Heart left ventricle (tissue), 7 donors: ENCODE measurements around the genes RRP15, IARS2 and HLX.

DNA sequence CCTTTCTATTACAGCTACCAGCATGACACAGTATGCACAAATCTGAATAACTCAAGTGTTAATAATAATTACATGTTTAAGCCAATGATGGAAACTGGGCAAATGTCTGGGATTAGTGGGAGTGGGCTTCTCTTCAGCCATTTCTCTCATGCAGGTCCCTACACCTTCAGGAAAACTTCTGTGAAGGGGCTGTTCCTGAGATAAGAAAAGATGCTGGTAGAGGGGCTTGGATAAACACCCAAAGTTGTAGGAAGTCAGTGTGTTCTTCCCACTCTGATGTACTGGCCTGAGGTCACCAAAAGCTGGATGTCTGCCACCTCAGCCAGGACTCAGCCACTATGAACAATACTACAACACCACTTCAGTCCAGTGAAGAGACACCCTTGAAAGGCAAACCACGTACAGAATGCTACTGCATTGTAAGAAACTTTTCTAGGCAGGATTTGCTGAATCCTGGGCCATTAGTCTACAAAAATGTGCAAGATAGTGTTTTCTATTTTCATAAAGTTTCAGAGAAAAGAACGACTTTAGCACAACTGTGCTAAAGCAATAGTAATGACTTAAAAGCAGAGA lies 2.5 kb downstream of the PTPN14 start:
- PRO-cap, 6 experiments: peak in 6 of 6 experiments; most common plus-strand start position 369 of the sequence (in 6); most common minus-strand start position 283 of the sequence (in 1)
- RAMPAGE, long total RNA, 2 experiments: no peak in any of the 2 experiments
- RRBS: no CpG with 5 or more reads among the region's 2 CpGs

DNA sequence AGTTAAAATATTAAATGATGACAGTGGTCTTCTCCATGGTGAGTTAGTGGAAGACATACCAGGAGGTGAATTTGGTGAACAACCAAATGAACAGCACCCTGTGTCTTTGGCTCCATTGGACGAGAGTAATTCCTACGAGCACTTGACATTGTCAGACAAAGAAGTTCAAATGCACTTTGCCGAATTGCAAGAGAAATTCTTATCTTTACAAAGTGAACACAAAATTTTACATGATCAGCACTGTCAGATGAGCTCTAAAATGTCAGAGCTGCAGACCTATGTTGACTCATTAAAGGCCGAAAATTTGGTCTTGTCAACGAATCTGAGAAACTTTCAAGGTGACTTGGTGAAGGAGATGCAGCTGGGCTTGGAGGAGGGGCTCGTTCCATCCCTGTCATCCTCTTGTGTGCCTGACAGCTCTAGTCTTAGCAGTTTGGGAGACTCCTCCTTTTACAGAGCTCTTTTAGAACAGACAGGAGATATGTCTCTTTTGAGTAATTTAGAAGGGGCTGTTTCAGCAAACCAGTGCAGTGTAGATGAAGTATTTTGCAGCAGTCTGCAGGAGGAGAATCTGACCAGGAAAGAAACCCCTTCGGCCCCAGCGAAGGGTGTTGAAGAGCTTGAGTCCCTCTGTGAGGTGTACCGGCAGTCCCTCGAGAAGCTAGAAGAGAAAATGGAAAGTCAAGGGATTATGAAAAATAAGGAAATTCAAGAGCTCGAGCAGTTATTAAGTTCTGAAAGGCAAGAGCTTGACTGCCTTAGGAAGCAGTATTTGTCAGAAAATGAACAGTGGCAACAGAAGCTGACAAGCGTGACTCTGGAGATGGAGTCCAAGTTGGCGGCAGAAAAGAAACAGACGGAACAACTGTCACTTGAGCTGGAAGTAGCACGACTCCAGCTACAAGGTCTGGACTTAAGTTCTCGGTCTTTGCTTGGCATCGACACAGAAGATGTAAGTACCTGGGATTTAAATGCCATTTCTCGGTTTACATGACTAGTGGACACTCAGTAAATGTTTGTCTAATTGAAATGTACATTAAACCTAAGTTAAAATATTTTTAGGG lies 39.7 kb downstream of the CENPF start:
- PRO-cap, 6 experiments: no peak in any of the 6 experiments
- RAMPAGE, long total RNA, 2 experiments: no peak in any of the 2 experiments
- RRBS: no CpG with 5 or more reads among the region's 18 CpGs

DNA sequence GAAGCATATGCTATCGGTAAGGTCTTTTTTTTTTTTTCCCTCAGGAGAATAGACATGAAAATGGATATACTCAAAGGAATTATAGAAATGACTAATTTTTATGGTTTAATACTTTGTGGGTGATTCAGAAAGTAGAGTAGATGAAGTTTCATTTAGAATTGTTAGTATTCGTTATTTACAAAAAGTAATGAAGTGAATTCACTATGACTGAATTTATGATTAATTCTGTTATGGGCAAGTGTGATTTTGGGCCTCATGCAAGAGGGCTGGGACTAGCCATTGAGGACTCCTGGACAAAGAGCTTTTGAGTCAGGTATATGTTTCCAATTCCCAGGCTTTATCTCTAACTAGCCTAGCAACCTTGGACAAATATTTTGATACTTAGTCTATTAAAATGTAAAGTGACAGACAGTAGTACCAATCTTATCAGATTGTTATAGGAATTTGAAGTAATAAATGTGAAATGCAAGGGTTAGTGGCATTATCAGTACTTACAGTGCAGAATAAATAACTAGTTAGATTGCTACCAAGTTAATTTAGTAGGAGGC lies 3.2 kb downstream of the KCTD3 start:
- PRO-cap, 6 experiments: no peak in any of the 6 experiments
- RAMPAGE, long total RNA, 2 experiments: no peak in any of the 2 experiments
- RRBS: no CpG with 5 or more reads among the region's 2 CpGs

DNA sequence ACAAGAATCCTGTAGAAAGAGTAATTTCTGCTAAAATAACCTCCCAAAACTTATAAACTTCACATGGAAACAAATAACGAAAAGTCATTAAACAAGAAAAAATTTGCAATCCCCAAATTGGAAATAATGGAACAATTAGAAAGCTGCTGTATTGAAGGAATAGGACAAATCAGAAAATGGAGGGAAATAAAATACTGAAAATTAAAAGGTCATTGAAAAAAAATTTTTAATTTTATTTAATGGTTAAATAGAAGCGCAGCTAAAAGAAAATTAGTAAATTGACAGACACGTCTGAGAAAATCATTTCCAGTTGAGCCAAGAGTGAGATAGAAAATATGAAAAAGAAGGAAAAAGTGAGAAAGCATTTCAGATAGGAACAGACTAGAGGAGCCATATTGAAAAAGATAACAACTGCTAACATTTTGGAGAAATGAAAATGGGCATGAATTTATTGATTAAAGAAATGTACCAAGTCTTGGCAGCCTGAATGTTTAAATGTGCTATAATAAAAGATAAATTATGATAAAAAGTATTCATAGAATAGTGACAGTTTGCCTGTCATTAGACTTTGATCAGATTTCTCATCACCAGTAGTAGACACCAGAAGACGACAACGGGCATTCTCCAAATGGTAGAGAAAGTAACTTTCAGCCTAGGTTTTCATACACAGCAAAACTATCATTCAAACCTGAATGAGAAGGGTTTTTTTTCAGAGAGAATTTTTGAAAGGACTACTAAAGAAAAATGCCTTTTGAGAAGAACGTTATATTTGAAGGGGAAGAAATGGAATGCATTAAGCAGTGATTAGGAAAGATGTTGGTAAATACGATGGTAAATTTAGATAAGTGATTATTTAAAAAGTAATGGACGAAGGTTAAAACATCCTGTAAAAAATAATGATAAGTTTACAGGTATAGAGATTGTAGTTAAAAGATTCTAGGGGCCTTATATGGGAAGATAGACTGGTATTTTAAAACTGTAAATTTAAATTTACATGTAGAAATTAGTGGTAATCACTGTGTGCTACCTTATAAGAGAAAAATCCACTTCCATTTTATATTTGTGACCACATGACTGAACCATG lies 31.7 kb downstream of the KCTD3 start:
- PRO-cap, 6 experiments: no peak in any of the 6 experiments
- RAMPAGE, long total RNA, 2 experiments: no peak in any of the 2 experiments
- RRBS: no CpG with 5 or more reads among the region's 8 CpGs

GRCh38 chr1:215601243-215601579 lies 34.1 kb downstream of the KCTD3 start:
- PRO-cap, 6 experiments: no peak in any of the 6 experiments
- RAMPAGE, long total RNA, 2 experiments: no peak in any of the 2 experiments
- RRBS: no CpG with 5 or more reads among the region's 1 CpG

GRCh38 chr1:215639356-215639933 lies 72.3 kb downstream of the KCTD3 start:
- PRO-cap, 6 experiments: no peak in any of the 6 experiments
- RAMPAGE, long total RNA, 2 experiments: no peak in any of the 2 experiments
- RRBS: no CpG with 5 or more reads among the region's 4 CpGs

- PRO-cap, 6 experiments: peak in 6 of 6 experiments; most common plus-strand start chr1:218165630 (in 4); most common minus-strand start chr1:218165649 (in 3)
- RAMPAGE, long total RNA, 2 experiments: no peak in any of the 2 experiments
- RRBS: 3% methylated on average over 18 of the region's 58 CpGs
Observed at GRCh38 chr1:218165120-218166036, 119.7 kb upstream of the RRP15 start.

- PRO-cap, 6 experiments: peak in 6 of 6 experiments; most common plus-strand start chr1:218285293 (in 6); most common minus-strand start chr1:218285187 (in 3)
- RAMPAGE, long total RNA, 2 experiments: start-site peak on the plus strand in 1 of 2 experiments, at chr1:218285311-218285319 at its widest, 19 reads per replicate
- RRBS: 4% methylated on average over 7 of the region's 72 CpGs
Observed at GRCh38 chr1:218284416-218285806, at the start of gene RRP15. Gene RRP15 (plus strand): TSS chr1:218285293.

GRCh38 chr1:218498053-218499130 lies 153.3 kb downstream of the TGFB2 start:
- PRO-cap, 6 experiments: no peak in any of the 6 experiments
- RAMPAGE, long total RNA, 2 experiments: no peak in any of the 2 experiments
- RRBS: 26% methylated on average over 2 of the region's 10 CpGs

GRCh38 chr1:219173256-219173584 lies 458 bp upstream of the LYPLAL1 start:
- PRO-cap, 6 experiments: no peak in any of the 6 experiments
- RAMPAGE, long total RNA, 2 experiments: no peak in any of the 2 experiments
- RRBS: no CpG with 5 or more reads among the region's 5 CpGs

GRCh38 chr1:219580096-219580525 lies 32.8 kb downstream of the ZC3H11B start:
- PRO-cap, 6 experiments: peak in 4 of 6 experiments; most common minus-strand start chr1:219580304 (in 4)
- RAMPAGE, long total RNA, 2 experiments: no peak in any of the 2 experiments
- RRBS: no CpG with 5 or more reads among the region's 3 CpGs

DNA sequence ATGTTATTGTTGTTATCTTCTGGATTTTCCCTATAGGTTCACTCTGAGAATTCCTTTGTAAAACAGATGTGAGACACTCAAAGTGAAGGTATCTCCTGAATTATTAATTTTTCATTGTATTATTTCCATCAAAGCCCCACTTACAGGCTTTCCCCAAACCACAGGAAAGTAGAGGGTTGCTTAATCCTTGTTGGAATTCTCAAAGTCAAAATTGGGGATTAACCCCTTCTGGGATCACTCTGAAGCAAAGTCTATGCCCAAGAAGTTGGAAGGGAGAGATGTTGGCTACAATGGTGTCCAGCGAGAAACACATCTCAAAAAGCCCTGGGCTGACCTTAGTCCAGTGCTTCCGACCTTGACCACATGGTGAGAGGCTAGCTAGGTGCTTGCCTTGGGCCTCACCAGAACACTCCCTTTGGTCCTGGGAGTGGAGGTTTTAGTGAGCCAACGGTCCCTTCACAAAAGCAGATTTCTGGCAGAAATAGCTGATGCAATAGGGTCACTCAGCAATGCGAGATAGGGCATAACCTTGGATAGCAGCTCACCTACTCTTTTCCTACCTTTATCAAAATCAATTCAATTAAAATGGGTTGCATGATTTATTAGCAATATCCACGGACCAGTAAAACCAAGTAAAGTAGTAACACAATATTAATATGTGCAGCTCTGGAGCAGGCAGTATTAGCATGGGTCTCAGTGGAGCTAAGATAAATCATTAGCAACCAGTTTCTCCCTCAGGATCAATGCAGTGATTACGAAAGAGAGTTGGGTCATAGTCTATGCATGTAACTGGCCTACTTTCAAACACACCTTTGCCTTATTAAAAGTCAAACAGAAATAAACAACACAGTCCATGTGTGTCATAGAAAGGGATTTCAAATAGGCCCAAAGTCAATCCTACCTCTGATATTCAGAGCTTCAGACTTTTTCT lies 2.0 kb downstream of the SLC30A10 start:
- PRO-cap, 6 experiments: peak in 1 of 6 experiments; most common minus-strand start position 201 of the sequence (in 1)
- RAMPAGE, long total RNA, 2 experiments: no peak in any of the 2 experiments
- RRBS: no CpG with 5 or more reads among the region's 6 CpGs

GRCh38 chr1:219958837-219959545 lies 30.6 kb upstream of the SLC30A10 start:
- PRO-cap, 6 experiments: no peak in any of the 6 experiments
- RAMPAGE, long total RNA, 2 experiments: no peak in any of the 2 experiments
- RRBS: 95% methylated on average over 4 of the region's 17 CpGs

DNA sequence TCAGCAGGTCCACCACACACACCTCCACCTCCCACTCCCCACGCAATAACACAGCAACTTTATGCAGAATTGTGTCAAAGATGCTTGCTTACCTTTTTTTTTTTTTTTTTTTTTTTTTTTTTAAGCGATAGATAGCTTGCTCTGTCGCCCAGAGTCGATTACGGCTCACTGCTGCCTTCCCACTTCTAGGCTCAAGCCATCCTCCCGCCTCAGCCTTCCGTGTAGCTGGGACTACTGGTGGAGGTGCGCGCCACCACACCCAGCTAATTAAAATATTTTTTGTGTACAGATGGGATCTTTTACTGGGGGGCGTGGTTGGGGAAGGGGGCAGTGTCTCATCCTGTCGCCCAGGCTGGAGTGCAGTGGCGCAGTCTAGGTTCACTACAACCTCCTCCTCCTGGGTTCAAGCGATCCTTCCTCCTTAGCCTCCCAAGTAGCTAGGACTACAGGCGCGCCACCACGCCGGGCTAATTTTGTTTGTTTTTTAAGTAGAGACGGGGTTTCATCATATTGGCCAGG lies 666 bp upstream of the BPNT1 start:
- PRO-cap, 6 experiments: no peak in any of the 6 experiments
- RAMPAGE, long total RNA, 2 experiments: no peak in any of the 2 experiments
- RRBS: no CpG with 5 or more reads among the region's 18 CpGs

- PRO-cap, 6 experiments: peak in 6 of 6 experiments; most common plus-strand start chr1:220094170 (in 5); most common minus-strand start chr1:220093987 (in 5)
- RAMPAGE, long total RNA, 2 experiments: start-site peak on the plus strand in 2 of 2 experiments, at chr1:220094100-220094180 at its widest, 938 to 1,551 reads per replicate
- RRBS: 1% methylated on average over 52 of the region's 82 CpGs
Observed at GRCh38 chr1:220093900-220094970, at the start of gene IARS2. Gene IARS2 (plus strand): TSS chr1:220094132.

GRCh38 chr1:220528515-220529495 lies 869 bp downstream of the MARK1 start:
- PRO-cap, 6 experiments: peak in 6 of 6 experiments; most common plus-strand start chr1:220528600 (in 3); most common minus-strand start chr1:220528593 (in 6)
- RAMPAGE, long total RNA, 2 experiments: no peak in any of the 2 experiments
- RRBS: 1% methylated on average over 50 of the region's 77 CpGs

DNA sequence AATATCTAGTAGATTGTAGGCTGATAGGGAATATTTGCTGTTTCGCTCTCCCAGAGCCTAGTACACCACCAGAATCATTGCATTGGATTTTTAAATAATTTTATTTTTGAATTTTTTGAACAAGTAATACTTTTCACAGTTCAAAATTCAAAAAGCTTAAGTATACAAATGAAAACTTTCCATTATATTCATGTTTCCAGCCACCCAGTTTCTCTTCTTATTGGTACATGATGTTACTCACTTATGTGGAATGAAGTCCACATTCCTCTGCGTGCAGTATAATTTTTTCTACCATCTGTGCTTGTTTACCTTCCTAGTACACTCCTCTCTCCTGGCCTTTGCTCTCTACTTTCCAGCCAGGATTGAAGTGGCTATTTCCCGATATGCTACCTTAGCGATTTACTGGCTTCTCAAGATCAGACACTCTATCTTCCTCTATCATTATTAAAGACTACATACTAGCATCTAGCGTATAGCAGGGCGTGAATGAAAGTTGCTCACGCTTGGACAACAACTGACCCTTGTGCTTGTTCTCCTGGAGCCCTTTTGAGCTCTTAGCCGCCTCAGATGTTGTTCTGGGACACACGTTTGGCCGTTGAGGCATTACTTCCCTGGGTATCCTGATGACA lies 13.6 kb upstream of the MTARC2 start:
- PRO-cap, 6 experiments: no peak in any of the 6 experiments
- RAMPAGE, long total RNA, 2 experiments: no peak in any of the 2 experiments
- RRBS: no CpG with 5 or more reads among the region's 10 CpGs

DNA sequence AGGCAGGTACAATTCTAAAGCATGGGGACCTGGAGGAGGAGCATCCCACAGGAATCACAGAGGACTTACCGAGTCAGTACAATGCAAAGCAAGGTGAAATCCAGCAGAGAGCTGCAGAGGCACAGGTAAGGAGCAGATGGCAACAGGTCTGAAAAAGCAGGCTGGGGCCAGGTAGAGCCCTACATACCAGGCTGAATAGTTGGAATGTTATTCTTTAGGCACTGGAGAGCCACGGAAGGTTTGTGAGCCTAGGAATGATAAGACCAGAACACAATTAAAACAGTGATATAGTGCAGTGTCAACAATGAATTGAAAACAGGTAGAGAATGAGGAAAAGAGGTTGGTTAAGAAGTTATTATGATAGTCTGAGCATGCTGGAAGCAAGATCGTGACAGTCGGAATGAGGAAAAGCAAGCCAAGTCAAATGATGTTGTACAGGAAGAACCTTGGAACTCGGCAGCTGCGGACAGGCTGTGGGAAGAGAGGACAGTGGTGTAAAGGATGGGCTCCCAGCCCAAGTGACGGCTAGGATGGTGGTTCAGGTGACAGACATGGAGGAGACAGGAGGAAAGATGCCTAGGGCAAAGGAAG lies 25.5 kb downstream of the MTARC1 start:
- PRO-cap, 6 experiments: no peak in any of the 6 experiments
- RAMPAGE, long total RNA, 2 experiments: no peak in any of the 2 experiments
- RRBS: no CpG with 5 or more reads among the region's 7 CpGs

- PRO-cap, 6 experiments: peak in 6 of 6 experiments; most common plus-strand start chr1:220879401 (in 5); most common minus-strand start chr1:220879594 (in 5)
- RAMPAGE, long total RNA, 2 experiments: no peak in any of the 2 experiments
- RRBS: 2% methylated on average over 51 of the region's 106 CpGs
Observed at GRCh38 chr1:220879270-220880416, at the start of gene HLX. Gene HLX (plus strand): TSS chr1:220879443.

GRCh38 chr1:221734731-221735645 lies 6.9 kb downstream of the DUSP10 start:
- PRO-cap, 6 experiments: no peak in any of the 6 experiments
- RAMPAGE, long total RNA, 2 experiments: no peak in any of the 2 experiments
- RRBS: no CpG with 5 or more reads among the region's 4 CpGs